Gallbladder (tissue), 1 donor: ENCODE data around the genes AHSA1, ISM2 and DIO2.

DNA sequence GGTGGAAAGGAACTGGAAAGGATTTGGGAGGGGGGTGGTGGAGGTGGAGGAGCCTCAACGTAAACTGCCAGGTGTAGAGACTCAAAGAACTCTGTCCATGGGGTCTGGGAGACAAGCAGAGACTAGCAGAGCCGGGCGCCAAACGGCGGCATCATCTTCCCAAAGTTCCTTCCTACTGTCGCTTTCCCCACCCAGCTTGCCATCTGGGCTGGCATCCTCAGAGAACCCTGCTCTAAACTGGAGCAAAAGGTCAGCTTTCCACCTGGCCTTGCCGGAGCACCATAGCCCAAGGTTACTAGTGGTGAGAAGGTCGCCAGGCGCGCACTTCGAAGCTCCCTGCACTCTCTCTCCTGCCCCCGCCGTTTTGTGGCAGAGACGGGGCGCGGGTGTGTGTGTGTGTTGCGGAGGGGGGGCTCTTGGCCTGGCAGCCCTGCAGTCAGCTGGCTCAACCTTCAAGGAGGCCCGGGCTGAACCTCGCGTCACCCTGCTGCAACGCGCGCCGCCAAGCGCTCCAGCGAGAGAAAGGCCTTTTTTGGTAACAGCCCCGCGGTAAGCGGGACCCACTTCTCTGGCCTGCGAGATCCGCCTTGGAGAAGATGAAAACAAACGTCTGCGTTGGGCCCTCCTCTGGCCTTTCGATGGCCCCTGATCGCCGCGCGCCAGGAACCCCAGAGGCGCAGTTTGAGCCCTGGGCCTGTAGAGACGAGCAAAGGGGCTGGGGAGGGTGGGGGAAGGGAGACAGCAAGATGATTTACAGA is 4.2 kb upstream of the IRF2BPL start:
- PRO-cap: bidirectional peak, plus-strand start outside the sequence, minus-strand start at position 366 of the sequence

GRCh38 chr14:77033741-77035006 is 5.7 kb upstream of the IRF2BPL start:
- PRO-cap: bidirectional peak, plus-strand start at chr14:77034163, minus-strand start at chr14:77034070

GRCh38 chr14:77300907-77301511 is 19.7 kb downstream of the POMT2 start:
- PRO-cap: no peak

DNA sequence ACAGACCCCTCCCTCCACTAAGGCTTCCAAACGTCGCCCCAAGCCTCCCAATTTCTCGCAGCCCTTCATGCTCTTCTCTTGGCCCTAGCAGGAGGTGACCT is 484 bp downstream of the GSTZ1 start:
- PRO-cap: no peak

GRCh38 chr14:77407299-77407498 is 16.1 kb downstream of the NOXRED1 start:
- PRO-cap: no peak

- PRO-cap: unidirectional peak, minus-strand start at chr14:77457552; unidirectional peak, minus-strand start at chr14:77457601; bidirectional peak, plus-strand start at chr14:77458059, minus-strand start at chr14:77457977
These were observed at the start of gene AHSA1 for GRCh38 chr14:77457490-77458275. AHSA1 (plus strand) TSS chr14:77458093.

DNA sequence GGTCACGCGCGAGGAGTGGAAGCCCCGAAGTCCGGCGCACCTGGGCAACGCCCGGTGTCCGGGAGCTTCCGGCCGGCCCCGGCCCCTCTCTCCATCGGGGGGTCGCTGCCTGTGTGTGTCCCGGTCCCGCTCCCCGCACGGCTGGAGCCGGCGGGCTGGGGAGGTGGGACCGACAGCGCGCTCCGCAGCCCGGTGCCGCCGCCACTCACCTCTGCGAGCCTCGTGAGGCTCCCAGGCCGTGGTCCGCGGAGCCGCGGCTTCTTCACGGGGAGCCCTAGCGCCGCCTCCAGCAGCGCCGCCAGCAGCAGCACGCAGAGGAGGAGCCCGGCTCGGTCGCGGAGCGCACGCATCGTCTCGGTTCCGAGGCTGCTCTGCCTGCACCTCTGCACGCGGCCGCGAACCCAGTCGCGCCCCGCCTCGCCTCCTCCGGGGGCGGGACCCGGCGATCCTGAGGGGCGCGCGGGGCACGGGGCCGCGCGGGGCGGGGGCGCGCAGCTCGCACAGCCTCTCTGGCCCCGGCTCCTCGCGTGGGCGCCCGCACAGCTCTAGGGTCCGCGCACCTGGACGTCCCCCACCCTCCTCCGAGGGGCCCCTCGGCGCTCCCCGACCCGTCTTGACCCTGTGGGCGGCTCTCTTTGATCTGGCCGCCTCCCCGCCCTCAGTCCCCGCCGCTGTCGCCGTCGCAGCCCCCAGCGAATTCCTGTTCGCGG is at the start of gene ISM2:
Gene ISM2 (minus strand): TSS at position 373 of the 710 bp plus-strand sequence.
- PRO-cap: no peak

- PRO-cap: unidirectional peak, plus-strand start at chr14:77641696; bidirectional peak, plus-strand start at chr14:77642070, minus-strand start at chr14:77642054; bidirectional peak, plus-strand start at chr14:77642274, minus-strand start at chr14:77642253
These were observed 25.4 kb upstream of the SPTLC2 start for GRCh38 chr14:77641525-77642641.

GRCh38 chr14:80211143-80211891 is at the start of gene DIO2:
DIO2 (minus strand) TSS chr14:80211504.
- PRO-cap: bidirectional peak, plus-strand start at chr14:80211429, minus-strand start at chr14:80211302

- PRO-cap: no peak
These were observed 156.5 kb downstream of the CEP128 start for GRCh38 chr14:80784677-80785713.

GRCh38 chr14:81164152-81164653 is 56.6 kb downstream of the GTF2A1 start:
- PRO-cap: no peak

GRCh38 chr14:81178380-81179499 is 42.0 kb downstream of the GTF2A1 start:
- PRO-cap: no peak

DNA sequence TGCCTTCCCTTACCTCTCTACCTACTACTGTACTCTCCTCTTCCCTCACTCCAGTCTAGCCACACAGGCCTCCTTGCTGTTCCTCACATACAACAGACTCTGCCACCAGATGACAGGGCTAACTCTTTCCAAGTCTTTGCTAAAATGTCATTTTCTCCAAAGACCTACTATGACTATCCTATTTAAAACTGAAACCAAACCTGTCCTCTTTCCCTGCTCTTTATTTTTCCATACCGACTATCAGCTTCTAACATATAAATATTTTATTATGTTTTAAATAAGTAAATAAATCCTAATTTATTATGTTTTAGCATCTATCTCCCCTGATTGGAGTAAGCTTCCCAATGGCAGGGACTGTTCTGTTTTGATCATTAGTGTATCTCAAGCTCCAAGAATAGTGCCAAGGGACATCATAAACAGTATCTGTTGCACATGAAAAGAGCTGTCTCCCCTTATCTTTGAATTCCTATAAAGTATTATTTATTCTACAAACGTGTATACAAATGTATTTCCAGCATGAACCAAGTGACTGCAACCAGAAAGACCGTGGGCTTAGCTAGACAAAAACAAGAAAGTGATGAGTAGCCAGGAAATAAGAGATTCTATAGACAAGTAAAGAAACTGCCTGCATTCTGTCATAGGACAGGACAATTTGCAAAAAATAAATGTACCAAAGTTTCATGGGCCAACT is 37.8 kb downstream of the GTF2A1 start:
- PRO-cap: no peak

DNA sequence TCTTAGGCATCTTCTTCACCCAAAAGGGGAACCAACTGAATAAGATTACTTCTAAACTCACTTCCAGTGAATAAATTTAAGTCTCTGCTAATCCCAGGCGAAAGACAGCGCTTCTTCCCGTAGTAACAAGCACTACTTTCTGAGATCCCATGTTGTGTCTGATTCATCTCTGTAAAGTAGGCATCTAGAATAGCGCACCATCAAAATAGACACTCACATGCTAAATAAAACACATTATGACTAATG is 15.2 kb downstream of the GTF2A1 start:
- PRO-cap: no peak

- PRO-cap: no peak
These were observed 11.6 kb downstream of the GTF2A1 start for GRCh38 chr14:81209022-81209664.

DNA sequence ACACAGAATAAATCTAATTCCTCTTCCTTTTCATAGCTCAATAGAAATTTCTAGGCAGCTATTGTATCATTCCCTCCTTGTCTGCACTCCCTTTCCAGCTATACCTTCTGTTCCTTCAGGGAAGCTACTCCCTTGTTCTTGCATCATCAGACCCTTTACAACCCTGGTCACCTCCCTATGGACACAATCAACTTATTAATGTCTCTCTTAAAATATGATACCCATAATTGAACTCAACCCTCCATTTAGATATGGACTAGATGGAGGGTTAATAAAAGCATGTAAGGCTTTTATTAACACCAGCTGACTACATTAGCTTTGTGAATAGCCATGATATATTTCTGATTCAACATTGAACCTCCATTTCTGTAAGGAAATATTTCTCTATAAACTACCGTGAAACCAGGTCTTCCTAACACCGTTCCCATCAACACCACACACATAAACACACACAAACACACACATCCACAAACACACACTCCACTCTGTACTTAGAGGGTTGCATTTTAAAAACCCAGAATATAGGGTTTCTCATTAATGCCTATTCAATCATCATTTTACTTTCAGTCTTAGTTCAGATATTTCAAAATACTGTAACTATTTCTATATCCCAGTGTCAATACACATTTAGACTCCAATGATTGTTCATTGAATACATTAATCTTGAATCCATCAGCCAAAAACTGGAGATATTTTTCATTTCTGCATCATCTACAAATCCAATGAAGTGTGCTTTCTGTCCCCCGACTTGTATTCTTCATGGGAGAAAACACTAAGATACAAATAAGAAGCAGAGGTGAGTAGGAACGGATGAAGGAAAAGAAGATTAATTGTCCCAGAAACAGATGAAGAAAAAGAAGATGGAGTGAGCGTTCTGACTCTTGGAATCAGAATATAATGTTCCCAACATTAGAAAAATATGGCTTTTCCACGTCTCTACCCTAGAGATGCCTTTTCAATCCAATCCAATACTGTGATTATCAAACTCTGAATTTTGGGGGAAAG is 45.9 kb upstream of the GTF2A1 start:
- PRO-cap: no peak

DNA sequence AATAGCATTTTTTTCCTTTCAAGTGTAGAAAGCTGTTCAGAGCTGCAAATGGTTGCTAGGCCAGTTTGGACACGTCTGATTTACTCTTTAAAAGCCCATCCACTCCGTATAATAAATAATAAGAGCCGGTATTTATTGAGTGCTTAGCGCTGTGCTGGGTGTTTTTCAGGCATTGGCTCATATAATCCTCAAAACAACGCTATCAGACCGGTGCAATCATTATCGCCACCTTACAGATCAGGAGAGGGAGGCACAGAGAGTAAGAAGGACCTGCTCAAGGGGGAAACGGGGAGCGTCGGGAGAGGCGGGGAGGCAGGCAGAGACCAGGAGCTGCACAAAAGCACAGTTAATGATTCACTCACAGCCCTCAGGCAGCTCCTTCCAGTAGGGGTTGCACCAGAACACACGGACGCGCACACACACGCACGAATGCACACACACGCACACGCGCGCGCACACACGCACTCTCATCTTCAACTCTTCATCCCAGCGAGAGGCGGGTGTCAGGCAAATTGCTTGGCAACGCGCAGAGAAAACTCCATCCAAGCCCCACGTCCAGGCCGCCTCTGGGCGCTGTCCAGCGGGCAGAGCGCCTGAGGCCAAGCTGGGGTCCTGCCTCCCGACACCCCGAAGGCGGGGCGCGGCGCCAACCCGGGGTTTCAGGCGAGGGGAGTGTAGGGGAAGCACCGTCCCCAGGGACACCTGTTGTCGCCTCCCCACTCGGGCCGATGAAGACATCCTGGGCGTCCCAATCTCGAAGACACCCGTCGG is 35.3 kb upstream of the STON2 start:
- PRO-cap: no peak

DNA sequence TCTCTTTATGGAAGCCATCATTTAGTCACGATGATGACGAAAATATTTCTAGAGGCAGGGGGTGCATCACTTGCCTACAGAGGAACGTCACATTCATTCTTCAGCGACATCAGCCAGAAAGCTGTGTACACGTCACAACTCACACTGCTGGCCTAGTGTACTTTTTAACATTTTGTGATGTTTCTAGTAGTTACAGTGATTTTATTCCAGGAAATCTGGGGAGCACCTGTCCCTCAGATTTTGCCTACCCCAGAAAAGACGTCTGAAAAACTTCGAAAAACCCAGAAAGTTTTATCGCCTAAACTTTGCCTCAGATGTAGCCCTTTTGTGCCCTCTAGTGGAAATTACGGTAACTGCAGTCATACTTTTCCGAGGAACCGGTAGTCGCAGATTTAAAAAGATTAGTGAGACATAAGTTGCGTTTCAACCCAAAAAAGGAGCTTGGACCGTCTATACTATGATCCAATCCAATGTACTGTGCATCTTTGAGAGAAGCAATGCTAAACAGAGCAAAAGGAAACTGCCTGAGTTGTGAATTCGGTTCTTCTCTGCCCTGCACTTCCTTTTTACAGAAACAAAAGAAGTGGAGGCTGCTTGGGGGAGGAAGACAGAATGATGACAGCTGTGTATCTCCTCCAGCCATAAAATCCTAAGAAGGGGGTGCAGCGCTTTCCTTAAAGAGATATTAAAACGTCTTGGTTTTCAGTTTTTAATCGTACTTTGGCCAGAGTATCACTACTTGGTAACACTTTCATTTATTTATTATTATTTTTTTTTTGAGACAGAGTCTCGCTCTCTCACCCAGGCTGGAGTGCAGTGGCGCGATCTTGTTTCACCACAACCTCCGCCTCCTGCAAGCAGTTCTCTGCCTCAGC is 64.5 kb upstream of the STON2 start:
- PRO-cap: no peak

DNA sequence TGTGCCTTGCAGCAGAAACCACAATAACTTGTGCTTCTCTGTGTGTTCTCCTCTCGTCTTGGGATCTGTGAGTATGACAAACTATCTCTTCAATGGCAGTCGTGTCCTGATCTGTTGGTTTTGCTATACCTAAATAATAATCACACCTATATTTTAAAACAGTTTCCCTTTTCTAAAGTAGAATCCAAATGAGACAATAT is 67.4 kb upstream of the SEL1L start:
- PRO-cap: unidirectional peak, minus-strand start at position 59 of the sequence

- PRO-cap: bidirectional peak, plus-strand start at chr14:85531405, minus-strand start at chr14:85531224
These were observed 1.1 kb downstream of the FLRT2 start for GRCh38 chr14:85530789-85531758.